AG04450 (cell line): ENCODE data around the gene C18orf54.

DNA sequence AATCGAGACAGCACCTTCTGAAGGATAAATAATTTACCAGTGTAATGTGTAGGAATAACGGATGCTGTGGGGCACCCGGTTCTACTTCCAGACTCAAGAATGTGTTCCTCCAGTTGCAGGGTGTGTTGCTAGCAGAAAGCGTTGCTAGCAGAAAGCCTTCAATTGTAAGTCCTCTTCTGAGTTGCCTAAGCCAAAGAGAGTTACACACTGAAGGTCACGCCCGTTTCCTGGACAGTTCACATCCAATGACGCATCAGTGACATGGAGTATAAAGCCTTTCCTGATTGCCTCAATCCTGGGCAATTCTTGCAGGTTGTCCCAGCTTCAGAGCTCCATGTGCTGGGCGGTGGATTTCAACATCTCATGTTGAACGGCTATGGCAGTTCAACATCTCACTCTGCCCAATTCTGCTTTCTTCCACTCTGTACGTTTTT, 20.6 kb upstream of the CXXC1 start:
- CAGE, long polyA plus RNA = no peak
- RRBS = no CpG with 5 or more reads among the region's 10 CpGs

DNA sequence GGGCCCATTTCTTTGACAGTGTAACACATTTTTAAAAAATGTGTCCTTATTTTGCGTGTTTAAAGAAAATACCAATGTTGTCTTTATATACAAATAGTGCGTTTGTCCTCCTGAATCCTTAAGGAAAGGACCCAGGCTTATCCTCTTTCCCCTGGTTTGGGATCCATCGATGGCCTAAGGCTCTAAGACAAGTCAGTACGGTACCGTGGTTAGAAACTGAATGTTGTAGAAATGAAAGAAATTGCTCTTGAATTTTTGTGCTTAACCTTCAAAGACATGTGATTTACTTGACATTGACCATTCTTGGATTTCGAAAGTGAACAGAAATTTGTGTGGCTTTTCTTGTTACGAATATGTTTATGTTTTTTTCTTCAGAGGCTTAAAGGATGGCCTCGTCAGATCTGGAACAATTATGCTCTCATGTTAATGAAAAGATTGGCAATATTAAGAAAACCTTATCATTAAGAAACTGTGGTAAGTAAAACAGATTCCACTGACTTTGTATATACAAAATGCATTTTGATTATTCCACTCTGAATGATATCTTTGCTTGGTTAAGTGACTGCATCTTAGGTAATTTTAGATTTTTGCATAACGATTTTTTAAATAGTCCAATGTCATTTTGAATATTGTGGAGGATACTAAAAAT, 723 bp downstream of the SKA1 start:
- CAGE, long polyA plus RNA = no peak
- RRBS = no CpG with 5 or more reads among the region's 9 CpGs

- CAGE, long polyA plus RNA = no peak
- RRBS = no CpG with 5 or more reads among the region's 7 CpGs
Observed at GRCh38 chr18:50611223-50611951, 51.5 kb downstream of the MAPK4 start.

GRCh38 chr18:50665359-50666117, 105.7 kb downstream of the MAPK4 start:
- CAGE, long polyA plus RNA = no peak
- RRBS = no CpG with 5 or more reads among the region's 1 CpG

DNA sequence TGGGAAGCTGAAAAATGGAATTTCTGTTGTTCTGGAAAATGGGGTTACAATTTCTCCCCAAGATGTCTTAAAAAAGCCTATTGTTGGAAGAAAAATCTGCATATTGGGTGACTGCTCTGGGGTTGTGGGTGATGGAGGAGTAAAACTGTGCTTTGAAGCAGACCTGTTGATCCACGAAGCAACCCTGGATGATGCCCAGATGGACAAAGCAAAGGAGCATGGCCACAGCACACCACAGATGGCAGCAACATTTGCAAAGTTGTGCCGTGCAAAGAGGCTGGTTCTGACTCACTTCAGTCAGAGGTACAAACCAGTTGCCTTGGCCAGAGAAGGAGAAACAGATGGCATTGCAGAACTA, 18.8 kb downstream of the ELAC1 start:
- CAGE, long polyA plus RNA = no peak
- RRBS = no CpG with 5 or more reads among the region's 2 CpGs

DNA sequence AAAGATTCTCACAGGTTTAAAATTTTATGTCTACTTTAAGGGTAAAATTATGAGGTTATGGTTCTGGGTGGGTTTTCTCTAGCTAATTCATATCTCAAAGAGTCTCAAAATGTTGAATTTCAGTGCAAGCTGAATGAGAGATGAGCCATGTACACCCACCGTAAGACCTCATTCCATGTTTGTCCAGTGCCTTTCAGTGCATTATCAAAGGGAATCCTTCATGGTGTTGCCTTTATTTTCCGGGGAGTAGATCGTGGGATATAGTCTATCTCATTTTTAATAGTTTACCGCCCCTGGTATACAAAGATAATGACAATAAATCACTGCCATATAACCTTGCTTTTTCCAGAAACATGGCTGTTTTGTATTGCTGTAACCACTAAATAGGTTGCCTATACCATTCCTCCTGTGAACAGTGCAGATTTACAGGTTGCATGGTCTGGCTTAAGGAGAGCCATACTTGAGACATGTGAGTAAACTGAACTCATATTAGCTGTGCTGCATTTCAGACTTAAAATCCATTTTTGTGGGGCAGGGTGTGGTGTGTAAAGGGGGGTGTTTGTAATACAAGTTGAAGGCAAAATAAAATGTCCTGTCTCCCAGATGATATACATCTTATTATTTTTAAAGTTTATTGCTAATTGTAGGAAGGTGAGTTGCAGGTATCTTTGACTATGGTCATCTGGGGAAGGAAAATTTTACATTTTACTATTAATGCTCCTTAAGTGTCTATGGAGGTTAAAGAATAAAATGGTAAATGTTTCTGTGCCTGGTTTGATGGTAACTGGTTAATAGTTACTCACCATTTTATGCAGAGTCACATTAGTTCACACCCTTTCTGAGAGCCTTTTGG, 51.4 kb downstream of the SMAD4 start:
- CAGE, long polyA plus RNA = no peak
- RRBS = no CpG with 5 or more reads among the region's 4 CpGs

GRCh38 chr18:51083078-51083777, 53.2 kb downstream of the SMAD4 start:
- CAGE, long polyA plus RNA = no peak
- RRBS = no CpG with 5 or more reads among the region's 2 CpGs

DNA sequence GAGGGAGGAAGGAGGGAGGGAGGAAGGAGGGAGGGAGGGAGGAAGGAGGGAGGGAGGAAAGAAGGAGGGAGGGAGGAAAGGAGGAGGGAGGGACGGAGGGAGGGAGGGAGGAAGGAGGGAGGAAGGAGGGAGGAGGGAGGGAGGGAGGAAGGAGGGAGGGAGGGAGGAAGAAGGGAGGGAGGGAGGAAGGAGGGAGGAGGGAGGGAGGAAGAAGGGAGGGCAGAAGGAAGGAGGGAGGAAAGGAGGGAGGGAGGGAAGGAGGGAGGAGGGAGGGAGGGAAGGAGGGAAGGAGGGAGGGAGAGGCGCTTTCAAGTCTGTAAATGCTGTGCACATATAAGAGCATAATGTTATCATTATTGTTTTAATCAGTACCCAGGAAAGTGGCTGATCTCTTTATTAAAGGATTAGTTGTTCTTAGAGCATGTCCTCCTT, 363.2 kb downstream of the MBD2 start:
- CAGE, long polyA plus RNA = no peak
- RRBS = no CpG with 5 or more reads among the region's 2 CpGs

- CAGE, long polyA plus RNA = no peak
- RRBS = no CpG with 5 or more reads among the region's 8 CpGs
Observed at GRCh38 chr18:54204802-54205348, 19.6 kb downstream of the MBD2 start.

DNA sequence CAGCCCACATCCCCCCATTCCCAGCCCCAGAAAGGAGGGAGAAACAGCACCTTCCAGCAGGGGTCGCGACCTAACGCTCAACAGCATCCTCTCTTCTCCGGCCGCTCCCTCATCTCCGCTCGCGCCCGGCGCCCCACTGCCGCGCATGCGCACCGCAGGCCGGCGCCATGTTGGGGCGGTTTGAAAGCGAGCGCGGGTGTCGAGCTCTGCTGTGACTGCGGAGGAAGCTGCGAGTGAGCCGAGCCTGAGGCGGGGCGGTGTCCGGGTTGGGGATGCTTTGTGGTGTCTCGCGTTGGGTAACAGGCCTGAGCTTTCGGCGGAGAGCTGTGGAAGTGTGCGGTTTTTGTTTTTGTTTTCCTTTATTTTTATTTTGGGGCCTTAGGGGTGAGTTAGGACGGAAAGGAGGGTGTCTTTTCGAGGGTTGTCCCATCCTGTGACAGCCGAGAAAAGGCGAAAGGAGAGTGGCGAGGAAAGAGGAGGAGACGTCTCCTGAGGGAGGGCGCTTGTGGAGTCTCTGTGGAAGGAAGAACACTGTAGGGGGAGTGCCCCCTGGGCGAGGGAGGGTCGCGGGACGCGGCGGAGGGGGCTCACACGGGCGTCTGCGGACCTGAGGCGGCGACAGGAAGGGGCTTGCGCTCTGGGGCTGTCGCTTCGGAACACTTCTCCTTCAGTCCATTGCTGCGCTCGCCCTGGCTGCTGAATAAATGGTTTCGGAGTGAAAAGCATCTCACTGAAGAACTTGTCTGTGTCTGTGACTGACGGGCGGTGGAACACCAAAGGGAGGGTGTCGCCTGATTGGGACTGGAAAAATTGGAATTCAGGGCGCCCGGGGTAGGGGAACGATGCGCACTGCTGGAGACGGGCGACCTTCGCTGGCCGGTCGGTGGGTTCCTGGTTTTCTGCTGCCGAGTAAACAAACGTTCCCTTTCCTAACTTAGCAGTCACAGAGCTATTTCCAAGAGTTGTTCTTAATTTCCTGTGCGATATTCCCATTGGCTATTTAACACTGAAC, at the start of gene C18orf54:
TSS of gene C18orf54 (plus strand) at position 165 of the 1,012 bp plus-strand sequence.
- CAGE, long polyA plus RNA = no peak
- RRBS = 1% methylated on average over 18 of the region's 71 CpGs

DNA sequence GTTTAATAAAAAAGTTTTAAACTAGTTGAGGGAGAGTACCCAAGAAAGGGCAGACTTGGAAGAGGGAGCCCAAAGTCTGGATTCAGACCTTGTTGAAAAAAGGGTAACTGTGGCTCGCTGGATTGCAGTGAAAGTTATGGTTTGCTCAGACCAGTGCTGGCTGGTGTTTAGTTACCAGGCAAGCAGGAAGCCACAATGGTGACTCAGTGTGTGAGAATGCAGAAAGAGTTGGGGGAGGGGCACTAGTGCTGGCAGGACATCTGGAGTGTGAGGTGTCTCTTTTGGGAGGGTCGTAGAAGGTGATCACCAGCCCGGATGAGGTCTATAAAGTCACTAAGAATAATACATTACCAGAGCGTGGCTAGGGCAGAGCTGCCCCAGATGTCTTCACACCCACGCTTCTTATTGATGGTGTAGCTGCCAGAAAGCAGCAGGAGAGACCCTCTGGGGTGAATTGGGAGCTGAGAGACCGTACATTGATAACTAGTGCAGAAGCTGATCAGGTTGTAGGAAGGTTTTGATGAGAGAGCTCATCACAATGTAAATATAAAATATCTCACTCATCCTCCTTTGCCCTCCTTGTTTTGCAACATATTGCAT, 31.1 kb downstream of the C18orf54 start:
- CAGE, long polyA plus RNA = no peak
- RRBS = no CpG with 5 or more reads among the region's 6 CpGs

DNA sequence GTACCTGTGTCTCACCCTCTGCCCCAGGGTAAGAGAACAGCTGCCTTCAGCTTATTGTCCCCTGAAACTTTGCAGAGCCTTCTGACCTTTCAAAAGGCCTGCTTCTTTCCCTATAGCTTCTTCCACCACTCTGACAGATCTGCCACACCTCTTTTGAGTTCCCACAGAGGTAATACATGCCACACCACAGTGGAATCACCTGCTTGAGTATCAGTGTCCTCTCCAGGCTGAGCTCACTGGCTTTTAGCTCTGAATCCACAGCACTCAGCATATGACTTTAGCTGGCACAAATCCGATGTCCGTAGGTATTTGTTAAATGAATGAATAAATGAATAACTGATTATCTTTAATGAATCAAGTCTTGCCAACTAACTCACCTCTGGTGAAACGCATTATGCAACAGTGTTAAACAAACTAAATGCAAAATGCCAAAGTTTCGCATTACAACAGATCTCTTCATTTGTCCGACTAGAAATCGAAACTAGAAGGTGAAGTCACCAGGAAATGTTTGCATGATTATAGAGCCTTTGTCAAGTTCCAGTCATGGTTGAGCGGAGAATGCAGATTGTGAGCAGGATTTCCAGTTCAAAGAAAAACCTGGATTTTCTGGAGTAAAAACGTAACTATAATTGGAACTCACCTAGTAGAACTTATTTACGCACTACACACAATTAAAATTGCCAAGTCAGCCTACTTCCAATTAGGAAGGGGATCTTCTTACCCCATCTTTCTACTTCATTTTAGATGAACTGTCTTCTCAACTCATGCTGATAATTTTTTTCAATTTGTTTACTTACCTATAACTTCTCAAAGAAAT, 16.5 kb downstream of the DYNAP start:
- CAGE, long polyA plus RNA = no peak
- RRBS = no CpG with 5 or more reads among the region's 9 CpGs

DNA sequence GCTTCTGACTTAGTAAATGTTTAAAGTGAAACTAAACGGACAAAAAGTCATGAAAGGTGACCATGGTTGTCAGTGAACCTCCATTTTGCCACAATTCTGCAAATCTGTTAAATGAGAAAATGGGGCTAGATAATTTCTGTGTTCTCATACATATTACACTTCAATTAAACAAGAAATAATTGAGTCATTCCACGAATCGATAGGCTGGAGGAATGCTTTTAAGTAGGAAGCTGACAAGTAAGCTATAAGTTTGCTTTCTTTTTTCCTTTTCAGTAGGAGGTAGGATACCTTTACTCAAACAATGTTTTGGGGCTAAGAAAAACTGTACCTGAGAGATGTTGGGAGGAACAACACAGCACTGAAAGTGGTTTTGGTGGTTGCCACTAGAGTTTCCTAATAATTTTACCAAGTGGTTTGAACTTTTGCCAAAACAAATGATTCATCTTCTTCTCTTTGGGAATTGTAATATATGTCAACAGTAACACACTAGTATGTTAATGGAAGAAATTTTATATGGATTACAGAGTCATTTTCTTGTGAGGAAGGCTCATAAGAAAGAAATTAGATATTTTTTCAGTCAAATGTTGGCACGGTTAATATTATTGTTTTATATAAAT, 17.2 kb downstream of the DYNAP start:
- CAGE, long polyA plus RNA = no peak
- RRBS = no CpG with 5 or more reads among the region's 4 CpGs

DNA sequence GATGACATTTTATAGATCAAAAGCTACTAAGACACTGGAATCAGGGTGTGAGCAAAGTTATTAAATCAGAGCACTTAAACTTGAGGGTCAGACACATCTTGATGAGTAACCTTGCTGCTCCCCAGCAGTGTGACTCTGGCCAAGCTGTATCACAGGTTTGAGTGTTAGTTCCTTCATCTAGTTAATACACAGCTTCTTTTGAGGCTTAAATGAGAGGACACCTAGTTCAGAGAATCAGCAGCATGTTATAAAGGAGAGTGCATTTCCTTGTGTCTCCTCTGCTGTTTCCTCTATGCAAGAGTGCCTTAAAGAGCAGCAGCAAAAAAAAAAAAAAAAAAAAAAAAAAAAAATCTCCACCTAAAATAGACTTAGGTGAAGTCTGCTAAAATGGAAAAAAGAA, 261.9 kb downstream of the TCF4 start:
- CAGE, long polyA plus RNA = no peak

DNA sequence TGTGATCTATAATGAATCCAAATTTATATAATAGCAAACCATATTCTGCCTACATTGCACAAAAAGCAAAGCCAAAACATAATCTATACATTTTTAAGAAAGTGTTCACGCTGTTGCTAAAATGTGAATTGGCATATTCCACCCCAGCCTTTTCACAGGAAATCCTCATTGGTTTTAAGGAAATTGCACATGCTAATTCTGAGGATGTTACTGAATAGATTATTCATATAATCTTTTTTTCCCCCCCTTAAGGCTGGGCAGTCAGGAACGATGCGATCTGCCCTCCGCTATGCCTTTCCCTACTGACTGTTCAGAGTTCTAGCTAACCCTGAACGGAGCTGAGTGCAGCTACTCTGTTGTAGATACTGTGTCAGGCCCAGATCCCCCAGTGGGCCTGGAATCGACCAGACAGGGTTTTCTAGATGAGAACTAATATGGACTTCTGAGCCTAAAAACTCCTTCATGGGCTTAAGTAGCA, 192.3 kb downstream of the TCF4 start:
- CAGE, long polyA plus RNA = no peak
- RRBS = no CpG with 5 or more reads among the region's 6 CpGs

DNA sequence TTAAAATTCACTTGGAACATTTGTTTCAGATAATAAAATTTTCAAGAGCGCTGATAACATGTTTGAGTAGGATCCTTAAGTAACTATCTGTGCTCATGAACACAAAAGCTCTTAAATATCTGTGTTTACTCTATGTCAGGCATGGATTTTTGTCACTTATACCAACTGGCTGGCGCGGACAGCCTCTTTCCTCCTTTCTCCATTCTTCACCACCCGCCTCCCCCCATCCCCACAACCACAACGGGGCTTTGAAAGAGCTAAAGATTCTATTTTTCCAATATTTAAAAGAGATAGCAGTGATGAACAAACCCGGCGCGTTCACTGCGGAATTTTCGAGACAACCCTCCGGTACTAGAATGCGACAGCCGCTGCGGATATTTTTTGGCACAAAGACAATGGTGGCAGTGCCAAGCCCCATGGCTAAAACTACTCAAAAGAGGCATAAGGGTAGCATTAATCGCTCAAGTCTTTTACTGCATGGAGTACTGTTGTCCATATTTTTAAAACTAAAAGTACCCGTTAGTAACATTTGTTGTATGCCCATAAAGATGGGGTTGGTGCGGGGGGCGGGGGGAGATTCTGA, 181.4 kb downstream of the TCF4 start:
- CAGE, long polyA plus RNA = no peak
- RRBS = no CpG with 5 or more reads among the region's 18 CpGs

GRCh38 chr18:55579542-55579775, 8.5 kb downstream of the TCF4 start:
- CAGE, long polyA plus RNA = no peak
- RRBS = no CpG with 5 or more reads among the region's 2 CpGs

DNA sequence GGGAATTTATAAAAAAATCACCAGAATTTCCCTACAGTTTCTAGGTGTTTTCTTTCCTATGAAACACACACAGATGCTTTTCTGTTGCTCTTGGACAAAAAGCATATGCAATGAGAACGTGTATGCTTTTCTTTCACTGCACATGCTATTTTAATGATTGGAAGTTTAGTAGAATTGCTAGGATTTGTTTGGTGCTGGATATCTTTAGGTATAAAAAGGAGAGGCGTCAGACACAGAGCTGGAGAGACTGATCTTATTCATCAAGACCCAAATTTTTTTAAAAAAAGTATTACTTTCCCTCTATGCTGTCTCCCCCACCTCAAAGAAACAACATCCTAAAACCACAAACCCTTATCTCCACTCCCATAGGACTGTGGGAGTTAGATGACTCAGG, 144.0 kb upstream of the TCF4 start:
- CAGE, long polyA plus RNA = no peak
- RRBS = no CpG with 5 or more reads among the region's 2 CpGs

- CAGE, long polyA plus RNA = no peak
- RRBS = no CpG with 5 or more reads among the region's 12 CpGs
Observed at GRCh38 chr18:55863517-55864251, 275.7 kb upstream of the TCF4 start.

- CAGE, long polyA plus RNA = no peak
- RRBS = no CpG with 5 or more reads among the region's 1 CpG
Observed at GRCh38 chr18:56869135-56869560, 218.0 kb downstream of the WDR7 start.